Measurements from ENCODE around the genes ALOX5, SYT15, GDF10, ARHGAP22 and ERCC6.

GRCh38 chr10:44994269-44994624 is 6.5 kb upstream of the ZNF22 start:
- PRO-cap = no peak

- PRO-cap = no peak
Observed at GRCh38 chr10:45373502-45374468, at the start of gene ALOX5. Gene ALOX5, plus strand, starts transcription at chr10:45374216.

DNA sequence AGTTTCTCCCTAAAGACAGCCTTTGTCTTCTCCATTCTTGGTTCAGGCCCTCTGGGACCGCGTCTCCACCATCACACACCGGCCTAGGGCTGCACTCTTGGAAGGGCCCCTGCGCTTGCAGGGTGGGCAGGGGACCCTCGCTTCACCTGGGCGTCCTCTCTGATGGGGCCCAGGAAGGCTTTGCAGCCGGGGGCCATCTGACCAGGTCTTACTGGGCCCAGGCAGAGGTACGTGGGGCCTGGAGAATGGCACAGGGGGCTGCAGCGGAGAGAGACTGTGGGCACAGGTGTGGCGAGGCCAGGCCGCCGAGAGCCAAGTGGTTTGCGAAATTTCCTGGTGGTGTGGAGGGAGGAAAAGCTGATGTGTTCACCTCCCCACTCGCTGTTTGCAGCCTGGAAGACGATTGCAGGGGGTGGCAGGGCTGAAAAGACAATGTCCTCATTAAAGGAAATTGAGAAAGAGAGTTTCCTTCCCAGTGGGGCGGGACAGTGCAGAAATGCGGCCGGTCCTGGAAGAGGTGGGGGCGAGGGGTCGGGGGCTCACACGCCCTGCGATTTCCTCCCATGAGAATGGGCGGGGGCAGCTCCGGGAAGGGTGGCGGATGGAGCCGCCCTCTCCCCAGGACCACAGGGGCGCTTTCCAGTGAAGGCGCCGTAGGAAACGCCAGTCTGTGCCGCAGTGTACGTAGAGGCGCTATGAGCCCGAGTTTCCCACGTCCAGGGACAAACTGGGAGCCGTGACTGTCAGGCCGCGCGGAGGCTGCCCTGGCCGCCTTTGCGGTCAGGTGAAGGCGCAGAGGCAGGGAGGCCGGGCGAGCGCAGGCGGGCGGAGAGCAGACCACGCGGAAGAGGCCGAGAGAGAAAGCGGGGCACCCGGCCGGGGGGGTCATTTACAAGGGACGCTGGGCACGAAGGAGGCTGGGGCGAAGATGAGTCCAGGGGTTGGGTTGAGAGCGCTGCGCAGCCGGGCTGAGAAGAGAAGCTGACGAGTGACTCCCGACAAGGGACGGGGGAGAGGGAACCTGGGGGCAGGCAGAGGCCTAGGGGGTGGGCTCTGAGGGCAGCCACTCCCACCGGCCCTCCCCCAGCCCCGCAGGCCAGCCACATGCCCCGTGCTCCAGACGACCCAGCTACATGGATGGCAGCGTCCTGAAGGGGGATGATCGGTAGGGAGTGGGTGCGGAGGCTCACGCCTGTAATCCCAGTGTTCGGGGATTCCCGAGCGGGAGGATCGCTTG is 44.8 kb downstream of the ALOX5 start:
- PRO-cap = bidirectional peak, plus-strand start at position 835 of the sequence, minus-strand start at position 778 of the sequence; bidirectional peak, plus-strand start at position 1,134 of the sequence, minus-strand start at position 1,007 of the sequence

DNA sequence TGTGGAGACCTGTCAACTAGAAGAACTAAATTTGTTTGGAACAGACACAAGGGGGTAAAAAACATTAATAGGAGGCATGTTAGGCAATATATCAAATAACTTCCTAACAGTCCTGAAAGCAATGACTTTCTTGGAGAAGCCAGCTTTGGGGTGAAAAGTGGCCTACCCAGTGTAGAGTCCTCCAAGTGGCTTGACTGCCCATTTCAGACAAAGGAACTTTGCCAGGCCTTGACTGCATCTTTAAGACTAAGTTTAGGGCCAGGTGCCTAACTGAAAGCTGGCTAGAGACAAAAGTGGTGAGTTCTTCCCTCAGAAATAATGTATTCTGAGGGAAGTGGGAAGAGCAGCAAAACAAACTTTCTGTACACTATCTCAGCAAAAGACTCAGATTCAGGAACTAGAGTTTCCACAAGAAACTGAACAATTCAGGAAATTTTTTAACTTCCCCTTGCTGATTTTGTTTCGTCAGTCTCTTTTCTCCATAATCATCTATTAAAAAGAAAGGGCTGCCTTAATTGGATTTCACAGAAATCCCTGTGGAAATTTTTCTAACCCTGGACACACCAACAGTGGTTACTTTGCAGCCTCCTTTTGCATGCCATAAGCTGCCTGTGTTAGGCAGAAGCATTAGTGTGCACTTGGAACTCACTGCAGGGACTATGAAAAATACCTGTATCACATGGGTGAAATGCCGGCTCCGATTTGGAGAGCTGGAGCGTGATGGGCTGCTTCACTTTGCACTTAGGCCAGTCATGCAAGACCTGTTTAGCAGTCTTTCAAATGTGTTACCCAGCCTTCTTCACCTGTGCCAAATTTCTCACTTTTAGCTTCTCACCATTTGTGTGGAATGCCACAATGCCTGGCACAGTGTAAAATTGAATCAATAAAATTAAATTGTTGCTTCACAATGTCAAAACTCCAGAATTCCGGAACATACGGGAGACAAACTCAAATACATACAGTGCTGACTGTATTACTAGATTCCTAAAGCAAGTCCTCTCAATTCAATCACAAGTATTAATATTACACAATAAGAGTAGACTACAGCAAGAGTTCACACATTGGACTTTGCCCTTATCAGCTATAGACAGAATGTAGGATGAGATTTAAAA is 11.4 kb downstream of the NCOA4 start:
- PRO-cap = no peak

DNA sequence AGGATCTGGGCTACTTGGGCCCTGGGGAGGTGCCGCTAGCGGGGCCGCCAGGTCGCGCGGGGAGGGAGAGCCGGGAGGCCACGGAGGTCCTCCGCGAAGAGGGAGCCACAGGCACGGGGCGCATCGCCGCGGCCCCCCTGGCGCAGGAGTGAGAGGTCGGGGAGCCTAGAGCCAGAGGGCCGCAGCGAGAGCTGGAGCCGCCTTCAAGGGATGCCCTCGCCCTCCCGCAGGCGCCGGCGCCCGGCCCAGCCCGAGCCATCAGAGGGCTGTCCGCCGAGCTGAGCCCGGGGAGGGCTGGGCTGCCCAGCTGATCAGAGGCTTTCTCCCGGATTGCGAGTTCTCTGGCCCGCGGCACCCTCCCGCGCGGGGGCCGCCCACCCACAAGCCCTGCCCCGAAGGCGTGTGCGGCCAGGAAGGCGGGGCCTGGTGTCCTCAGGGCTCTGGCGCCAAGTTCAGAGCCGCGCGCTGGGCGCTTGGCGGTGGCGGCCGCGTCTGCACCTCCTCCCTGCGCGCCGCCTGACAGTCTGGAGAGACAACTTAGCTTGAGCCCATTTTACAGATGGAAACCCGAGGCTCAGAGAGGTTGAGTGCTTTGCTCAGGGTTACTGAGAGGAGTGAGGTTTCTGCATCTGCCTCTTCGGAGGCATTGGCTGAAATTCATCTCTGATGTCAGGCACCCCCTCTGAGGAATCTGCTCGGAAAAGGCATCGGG is 3.9 kb upstream of the ANTXRL start:
- PRO-cap = no peak

GRCh38 chr10:46540079-46540324 is 16.5 kb downstream of the GPRIN2 start:
- PRO-cap = no peak

- PRO-cap = no peak
Observed at GRCh38 chr10:46578900-46579219, at the start of gene SYT15. Gene SYT15, plus strand, starts transcription at chr10:46579128.

DNA sequence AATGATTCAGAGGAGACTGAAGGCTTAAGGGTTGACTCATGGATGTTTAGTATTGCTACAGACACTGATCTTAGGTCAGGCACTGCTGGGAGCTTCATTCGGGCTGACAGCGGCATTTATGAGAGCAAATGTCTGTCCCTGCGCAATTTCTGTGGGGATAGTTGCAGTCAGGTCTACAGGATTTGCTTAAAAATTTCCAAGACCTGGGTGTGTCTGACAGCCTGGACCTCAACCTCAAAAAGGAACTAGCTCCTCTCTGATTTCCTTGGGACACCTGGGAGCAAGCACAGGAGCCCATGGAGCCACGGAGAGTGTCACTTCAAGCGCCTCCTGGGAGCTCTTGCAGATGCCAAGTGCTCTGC is 162.3 kb upstream of the GDF10 start:
- PRO-cap = no peak

- PRO-cap = no peak
Observed at GRCh38 chr10:47299939-47300979, at the start of gene GDF10. Gene GDF10, plus strand, starts transcription at chr10:47300197.

GRCh38 chr10:47552797-47553763 is 29.6 kb upstream of the AGAP9 start:
- PRO-cap = bidirectional peak, plus-strand start at chr10:47553572, minus-strand start at chr10:47553500

- PRO-cap = no peak
Observed at GRCh38 chr10:47986490-47987060, 13.0 kb downstream of the FAM25C start.

- PRO-cap = no peak
Observed at GRCh38 chr10:48130593-48131224, 131.1 kb upstream of the FAM25C start.

DNA sequence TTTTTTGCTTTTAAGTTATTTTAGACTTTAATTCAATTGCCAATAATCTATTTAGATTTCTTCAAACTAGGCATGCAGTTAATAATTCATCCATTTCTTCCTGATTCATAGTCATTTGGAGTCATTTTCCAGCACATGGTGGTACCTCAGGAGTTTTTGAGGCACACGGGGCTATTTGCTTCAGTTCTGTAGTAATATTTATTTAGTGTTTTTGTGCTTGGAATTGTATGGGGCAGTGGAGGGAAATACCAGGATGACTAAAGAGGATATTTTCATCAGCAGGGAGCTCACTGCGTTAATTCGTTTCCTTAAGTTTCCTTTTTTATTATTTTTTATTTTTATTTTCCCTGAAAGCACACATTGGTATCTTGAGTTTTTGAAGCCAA is 57.5 kb downstream of the MAPK8 start:
- PRO-cap = no peak

- PRO-cap = no peak
Observed at GRCh38 chr10:48523304-48524005, 81.4 kb downstream of the ARHGAP22 start.

DNA sequence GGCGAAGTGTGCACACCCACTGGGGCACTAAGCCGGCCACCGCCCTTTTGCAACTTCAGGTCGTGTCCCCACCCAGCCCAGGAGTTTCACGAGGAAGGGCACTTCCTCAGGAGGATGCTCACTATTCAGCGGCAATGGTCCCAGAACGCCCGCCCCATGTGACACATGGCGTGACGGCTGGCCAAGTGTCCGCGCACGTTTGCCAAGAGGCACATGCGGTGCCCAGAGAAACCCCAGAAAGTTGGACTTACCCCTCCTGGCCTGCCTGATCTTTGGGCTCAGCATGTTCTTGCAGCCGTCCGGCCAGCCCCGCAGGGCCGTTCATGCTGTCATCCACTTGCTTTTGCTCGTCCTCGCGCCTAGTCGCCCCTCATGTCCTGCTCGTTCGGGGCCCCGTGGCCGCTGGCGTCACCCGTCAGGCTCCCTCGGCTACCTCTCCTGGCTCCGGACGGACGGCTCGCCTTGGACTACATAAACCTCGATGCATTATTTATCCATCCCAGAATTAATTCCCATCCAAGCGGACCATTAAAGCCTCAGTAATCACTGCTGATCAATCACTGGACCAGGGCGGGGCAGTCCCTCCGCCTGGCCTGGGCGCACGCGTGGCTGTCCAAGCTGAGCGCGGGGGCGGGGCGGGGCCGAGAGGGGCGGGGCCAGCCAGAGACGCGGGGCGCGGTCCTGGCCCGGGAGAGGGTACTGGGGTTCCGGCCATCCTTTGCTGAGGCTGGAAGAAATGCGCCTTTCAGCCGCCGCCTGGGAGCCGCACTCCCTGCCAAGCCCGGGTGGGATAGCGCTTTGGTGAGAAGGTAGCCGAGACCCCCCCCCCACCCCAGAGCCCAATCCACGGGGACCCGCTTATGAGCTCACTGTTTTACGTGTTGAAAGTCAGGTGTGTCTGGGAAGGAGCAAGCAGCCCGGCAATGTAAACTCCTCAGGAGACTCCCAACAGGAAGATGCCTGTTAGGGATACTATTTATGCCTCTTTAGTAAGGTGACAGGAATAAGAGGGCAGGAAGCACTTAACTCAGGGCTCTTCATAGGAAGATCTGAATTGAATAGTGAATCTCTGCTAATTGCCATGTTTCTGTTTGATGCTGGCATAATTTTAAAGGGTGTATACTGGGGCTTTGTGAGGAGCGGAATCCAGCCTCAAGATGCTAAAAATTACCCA is at the start of gene ARHGAP22:
ARHGAP22 (minus strand) TSS at position 562 of the 1,174 bp plus-strand sequence.
- PRO-cap = no peak

GRCh38 chr10:48655021-48655392 is 29.7 kb upstream of the WDFY4 start:
- PRO-cap = no peak

DNA sequence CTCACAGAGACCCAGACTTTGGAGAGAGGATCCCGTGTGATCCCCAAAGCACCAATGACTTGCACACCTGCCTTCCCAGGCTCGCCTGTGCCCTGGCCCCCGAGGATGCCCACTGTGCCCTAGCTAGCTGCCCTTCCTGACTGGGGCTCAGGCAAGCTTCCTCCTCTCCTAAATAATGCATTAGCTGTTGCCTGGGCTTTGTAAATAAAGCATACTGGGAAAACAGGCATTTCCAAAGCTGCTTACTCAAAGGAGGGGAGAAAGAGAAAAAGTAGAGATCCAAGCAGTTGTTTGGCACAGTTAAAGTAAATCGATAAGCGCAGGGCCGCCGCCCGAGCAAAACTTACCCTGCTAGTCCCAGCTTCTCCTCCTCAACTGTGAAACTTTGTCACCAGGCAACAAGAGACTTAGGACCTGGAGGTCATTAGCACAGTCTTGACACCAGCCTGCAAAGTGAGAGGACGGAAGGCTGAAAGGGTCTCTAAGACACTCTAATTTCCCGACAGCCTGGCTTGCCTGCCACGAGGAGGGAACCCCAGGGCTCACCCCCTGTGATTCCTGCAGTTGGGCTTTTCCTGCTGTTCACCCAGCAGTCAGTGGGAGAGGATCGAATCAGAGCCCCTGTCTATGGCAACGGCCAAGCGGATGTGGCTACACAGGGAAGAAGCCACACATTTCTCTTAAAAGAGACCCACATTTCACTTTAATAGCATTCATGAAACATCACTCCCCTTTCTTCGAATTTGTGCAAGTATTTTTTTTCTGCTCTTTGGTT is 4.6 kb downstream of the LRRC18 start:
- PRO-cap = no peak

DNA sequence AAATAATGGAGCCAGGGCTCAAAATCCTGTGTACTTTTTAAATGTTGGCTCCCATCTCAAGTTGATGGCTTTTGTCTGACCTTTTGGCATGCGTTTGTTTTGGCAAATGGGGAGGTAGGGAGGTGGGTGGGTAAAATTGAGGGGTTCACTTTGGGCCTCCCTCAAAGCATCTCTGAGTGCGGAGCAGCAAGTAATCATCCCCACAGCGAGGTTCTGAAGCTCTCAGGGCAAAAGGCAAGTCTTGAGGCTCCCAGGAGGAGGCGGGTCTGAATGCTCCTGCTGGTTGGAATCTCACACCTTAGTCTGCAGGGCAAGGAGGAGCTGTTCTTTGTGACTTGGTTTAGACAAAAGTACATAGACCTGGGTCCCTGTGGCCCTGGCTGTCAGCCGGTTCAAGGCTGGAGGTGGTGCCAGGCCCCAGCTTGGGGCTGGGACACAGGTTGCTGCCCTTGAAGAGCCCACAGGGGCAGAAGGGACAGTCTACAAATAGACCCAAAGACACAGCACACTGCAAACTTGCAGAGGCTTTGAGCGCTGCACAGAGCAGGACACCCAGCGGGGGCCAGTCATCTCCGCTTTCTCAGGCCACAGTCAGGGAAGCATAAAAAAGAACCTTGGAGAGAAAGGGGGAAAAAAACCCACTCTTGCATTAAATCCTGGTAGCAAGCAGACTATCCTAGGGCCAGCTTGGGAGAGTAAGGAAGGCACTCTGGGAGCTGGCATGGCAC is 1.1 kb upstream of the C10orf71 start:
- PRO-cap = no peak

GRCh38 chr10:49538690-49539392 is at the start of gene ERCC6:
Gene ERCC6, minus strand, starts transcription at chr10:49539121.
- PRO-cap = bidirectional peak, plus-strand start at chr10:49538855, minus-strand start at chr10:49538577; bidirectional peak, plus-strand start at chr10:49539225, minus-strand start at chr10:49539030

- PRO-cap = bidirectional peak, plus-strand start at chr10:49941393, minus-strand start at chr10:49941150
Observed at GRCh38 chr10:49940881-49941281, 946 bp downstream of the PARG start.